OVCAR3 (cell line): ENCODE measurements around a stretch of chr5.

DNA sequence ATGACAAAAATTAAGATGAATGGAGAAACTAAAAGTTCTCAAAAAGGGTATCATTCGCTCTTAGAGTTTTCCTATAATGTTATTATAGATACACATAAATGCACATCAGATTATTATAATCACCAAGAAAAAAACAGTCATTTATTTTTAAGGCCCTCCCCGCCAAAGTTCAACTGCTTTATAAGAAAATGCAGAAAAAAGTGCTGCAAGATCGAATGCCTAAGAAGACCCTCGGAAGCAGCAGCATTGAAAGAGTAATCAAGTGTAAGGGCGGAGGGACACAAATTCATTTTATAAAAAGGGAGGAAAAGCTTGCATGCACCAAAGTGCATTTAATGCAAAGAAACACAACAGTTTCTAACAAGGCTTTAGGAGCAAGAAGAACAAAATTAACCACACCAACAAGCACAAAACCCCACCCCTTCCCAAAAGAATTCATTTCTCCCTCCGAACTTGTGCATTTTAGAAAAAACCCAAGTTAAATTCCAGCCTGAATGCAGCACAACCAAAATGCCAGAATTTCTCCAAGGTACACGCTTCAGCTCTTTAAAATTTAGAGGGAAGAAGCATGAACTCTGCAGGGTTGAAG lies 437 bp downstream of the NREP start:
- RRBS = no CpG with 5 or more reads among the region's 7 CpGs

DNA sequence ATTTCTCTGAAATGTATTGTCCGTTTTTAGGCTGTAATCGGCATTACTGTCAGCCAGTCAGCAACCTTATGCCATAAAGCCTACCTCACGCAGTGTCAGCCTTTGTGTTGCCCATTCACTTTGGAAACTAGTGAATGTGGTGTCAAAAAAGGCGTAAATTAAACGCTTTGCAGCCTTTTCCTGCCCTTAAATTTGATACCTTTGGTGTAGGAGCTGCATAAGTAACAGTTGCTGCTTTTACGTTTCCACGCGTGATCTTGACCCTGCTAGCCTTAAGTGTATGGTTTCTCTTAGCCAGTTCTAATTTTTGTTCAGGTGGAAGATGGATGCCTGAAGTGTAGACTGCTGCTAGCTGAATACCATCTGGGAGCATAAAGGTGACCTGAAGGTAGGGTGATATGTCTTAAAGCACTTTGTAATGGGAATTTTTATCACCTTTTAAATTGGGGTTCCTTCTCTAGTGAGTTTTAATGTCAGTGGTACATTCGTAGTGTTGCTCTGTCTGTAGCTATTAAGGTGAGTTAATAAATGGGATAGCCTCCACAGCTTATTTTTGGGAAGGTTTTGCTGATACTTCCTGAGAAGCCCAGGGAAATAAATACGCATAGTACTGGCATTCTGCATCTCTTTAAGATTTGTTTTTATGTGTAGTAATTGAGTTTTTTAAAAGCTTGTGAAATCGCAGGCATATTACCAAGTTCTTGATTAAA lies 257.5 kb downstream of the EPB41L4A start:
- RRBS = no CpG with 5 or more reads among the region's 11 CpGs

GRCh38 chr5:112228084-112229161 lies 190.7 kb downstream of the EPB41L4A start:
- RRBS = no CpG with 5 or more reads among the region's 5 CpGs

DNA sequence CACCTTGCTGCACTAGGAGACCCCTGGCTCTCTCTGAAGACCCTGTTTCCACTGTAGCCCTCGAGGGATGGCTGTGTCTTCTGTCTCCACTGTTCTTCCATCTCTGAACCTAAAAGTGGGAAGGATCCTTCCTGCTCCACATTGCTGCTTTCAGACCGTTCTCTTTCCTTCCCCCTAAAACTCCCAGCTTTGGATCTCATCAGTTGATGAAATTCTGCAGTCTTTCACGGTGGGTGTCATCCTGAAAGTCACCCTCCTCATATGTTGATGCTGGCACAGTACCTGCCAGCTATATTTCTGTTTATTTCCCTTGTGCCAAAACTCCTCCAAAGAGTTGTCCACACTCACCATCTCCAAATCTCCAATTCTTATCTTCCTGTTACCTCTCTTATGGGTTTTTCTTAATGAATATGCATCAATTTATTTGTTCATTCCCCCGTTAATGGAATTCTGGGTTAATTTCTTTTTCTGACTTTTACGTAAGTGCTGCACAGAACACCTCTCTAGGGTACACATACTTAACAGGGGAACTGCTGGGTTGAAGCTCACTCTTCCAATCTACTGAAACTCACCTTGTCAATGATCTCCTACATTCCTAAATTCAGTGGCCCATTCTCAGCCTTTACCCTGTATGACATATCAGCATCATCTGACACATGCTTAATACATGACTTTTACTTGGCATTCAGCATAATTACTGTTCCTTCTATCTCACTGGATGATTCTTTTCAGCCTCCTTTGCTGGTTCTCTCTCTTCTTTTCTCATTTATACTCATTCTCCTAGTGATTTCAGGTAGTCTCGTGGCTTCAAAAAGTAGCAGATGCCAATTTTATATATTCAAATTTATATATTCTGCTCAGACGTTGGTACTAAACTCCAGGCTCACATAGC lies 163.9 kb downstream of the EPB41L4A start:
- RRBS = no CpG with 5 or more reads among the region's 7 CpGs

DNA sequence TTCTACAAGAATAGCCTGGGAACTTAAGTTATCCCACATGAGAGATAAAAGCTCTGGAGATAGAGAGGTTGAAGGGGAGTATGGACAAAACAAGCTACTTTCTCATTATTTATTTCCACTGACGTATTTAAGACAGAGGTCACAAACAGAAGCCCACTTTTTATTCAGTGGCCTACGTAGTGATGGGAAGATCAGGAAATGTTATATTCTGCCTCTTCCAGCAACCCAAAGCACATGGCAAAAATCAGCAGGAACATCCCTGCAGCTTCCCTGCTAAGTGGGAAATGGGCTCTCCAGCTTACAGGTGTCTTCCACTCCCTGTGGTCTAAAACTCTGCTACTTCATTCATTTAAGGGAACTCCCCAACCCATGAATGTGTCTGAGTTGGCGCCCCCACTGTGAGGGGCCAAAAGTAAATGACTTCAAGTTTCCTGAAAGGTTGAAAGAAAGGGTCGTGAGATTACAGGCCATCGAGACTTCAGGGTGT lies 98.5 kb downstream of the EPB41L4A start:
- RRBS = no CpG with 5 or more reads among the region's 5 CpGs

DNA sequence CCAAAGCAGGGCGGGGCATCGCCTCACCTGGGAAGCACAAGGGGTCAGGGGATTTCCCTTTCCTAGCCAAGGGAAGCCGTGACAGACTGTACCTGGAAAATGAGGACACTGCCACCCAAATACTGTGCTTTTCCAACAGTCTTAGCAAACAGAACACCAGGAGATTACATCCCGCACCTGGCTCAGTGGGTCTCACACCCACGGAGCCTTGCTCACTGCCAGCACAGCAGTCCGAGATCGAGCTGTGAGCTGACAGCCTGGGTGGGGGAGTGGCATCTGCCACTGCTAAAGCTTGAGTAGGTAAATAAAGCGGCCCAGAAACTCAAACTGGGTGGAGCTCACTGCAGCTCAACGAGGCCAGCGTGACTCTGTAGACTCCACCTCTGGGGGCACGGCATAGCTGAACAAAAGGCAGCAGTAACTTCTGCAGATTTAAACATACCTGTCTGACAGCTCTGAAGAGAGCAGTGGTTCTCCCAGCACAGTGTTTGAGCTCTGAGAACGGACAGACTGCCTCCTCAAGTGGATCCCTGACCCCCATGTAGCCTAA lies 28.8 kb downstream of the EPB41L4A start:
- RRBS = no CpG with 5 or more reads among the region's 12 CpGs

DNA sequence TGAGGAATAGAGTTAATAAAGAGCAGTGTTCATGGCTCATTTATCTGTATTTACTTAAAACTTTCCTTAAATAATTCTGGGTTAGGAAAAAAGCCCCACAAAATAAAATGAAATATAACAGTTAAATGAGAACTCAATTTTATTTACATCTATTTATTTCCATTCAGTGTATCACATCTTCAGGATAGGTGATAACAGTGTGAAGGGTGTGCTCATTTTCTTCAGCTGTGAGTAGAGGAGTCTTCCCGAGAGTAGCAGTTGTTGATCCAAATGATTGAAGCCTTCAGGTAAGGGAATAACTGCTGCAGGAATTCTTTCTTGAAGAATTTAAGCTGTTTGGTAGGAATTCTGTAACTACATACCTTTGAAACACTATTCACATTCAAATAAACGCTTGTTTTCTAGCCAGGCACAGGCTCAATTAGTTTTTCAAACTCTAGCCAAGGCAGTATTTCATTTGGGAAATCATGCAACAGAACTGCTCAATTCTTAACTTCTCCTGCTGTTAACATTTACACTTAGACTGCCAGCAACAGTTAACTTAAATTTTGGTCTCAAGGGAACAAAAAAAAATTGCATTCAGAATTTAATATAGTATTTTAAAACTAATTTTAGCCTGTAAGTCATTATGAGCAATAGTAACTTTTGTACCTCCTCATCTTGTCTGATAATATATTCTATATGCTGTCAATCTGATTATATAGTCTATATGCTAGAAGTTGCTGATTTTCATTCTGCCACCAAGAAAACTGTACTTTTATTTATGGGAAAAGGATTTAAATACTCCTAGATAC lies 15.4 kb downstream of the SRP19 start:
- RRBS = no CpG with 5 or more reads among the region's 2 CpGs

- RRBS = no CpG with 5 or more reads among the region's 7 CpGs
Observed at GRCh38 chr5:113213495-113213891, 221.3 kb downstream of the TSSK1B start.

GRCh38 chr5:113216396-113216751 lies 218.4 kb downstream of the TSSK1B start:
- RRBS = no CpG with 5 or more reads among the region's 1 CpG

DNA sequence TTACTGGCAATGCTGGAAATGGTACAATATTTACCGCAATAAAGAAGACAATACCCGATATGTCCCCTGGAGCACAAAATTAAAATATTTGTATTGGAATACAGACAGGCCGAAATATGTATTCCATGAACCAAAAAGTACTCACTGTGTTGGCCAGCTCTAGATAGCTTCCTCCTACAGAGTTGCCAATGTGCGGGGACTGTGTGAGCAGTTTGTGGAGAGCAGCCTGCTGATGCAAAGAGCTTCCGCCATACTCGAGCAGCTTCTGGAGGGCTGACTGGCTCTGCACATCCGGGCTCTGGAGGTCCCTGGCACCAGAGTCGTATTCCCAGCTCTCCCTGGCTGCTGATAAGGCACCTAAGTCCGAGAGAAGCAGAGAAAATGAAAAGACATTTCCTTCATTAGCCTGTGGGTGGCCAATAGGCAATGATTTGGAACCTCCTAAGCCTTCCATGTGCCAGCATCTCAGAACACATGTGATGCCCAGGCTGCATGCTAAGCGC lies 94.4 kb downstream of the TSSK1B start:
- RRBS = no CpG with 5 or more reads among the region's 10 CpGs

DNA sequence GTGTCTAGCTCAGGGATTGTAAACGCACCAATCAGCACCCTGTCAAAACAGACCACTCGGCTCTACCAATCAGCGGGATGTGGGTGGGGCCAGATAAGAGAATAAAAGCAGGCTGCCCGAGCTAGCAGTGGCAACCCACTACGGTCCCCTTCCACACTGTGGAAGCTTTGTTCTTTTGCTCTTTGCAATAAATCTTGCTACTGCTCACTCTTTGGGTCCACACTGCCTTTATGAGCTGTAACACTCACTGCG lies 23.1 kb upstream of the TSSK1B start:
- RRBS = no CpG with 5 or more reads among the region's 6 CpGs

DNA sequence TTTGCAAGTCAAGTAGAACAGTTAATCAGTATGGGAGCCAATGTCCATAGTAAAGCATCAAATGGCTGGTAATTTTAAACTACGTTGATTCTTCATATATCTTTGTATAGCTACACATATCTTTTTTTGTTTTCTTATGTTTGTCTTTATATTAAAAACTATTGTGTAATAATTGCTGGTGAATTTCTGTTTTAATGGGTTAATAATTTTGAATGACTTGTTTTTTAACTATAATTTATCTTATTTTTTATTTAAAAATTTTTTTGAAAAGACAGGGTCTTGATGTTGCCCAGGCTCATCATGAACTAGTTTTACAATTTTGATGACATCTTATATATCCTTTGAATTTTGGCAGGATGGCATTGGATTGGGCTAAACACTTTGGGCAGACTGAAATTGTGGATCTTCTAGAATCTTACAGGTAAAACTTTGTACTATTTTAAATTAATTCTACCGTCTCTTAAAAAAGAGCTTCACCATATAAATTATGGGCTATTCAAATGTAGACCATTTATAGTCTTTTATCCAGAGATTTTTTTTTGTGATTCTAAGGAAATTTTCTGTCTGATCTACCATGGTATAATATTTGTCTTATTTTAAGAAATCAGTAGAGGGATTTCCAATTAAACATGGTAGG lies 35.2 kb downstream of the YTHDC2 start:
- RRBS = no CpG with 5 or more reads among the region's 2 CpGs

- RRBS = no CpG with 5 or more reads among the region's 1 CpG
Observed at GRCh38 chr5:114135357-114135556, 226.6 kb upstream of the KCNN2 start.

GRCh38 chr5:114185257-114185680 lies 176.6 kb upstream of the KCNN2 start:
- RRBS = no CpG with 5 or more reads among the region's 8 CpGs

DNA sequence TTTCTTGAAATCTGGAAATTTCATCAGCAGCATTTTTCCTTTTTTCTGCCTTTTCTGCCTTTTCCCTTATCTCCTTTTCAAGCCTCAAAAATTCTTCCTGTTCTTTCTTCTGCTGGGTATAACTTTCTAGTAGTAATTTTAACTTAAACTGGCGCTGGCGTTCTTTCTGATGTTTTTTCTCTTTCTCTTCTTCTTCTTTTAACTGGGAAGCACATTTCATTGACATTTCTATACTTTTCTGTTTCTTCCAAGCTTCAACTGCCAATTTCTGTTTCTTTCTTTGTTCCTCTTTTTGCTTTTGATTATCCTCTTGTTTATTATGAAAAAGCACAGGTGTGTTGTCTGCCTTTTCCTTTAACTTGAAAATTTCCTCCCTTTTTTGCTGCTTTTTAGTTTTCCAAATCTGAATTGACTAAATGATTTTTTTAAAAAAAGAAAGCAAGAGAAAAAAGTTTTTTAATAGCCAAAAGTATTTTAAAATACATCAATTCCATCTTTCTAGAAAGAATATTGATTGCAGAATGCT lies 8.6 kb upstream of the PGGT1B start:
- RRBS = no CpG with 5 or more reads among the region's 2 CpGs

DNA sequence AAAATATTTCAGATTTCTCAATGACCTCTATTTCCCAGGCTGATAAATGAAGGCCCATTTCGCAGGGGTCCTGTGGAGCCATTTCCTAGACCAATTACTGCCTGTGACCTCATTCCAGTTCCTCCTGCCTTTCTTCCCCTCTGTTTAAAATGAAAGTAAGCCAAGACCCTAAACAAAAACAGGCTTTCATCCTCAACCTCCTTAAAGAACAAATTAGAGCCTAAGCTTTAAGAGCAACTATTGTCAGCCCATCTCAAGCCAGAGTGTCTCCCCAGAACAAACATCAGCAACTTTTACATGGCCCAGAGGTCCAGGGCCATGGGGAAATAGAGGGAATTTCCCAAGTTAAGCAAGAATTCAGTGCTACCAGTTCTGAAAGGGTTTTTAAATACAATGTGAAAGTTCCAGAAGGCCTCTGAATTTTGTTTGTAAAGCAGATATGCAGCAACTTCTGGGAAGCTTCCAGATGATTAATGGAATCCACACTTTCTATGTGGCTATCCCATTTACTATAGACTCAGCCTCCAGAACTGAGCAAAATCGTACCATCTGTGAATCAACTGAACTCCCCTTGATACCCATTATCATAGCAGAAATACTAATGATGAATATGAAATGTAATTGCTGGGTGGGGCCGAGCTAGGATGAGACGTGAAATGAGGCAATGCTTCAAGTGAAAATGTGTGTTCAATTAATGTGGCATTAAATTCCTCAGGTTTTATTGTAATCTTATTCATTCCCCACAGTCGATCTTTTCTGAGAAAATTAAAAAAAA lies 93.9 kb downstream of the FEM1C start:
- RRBS = no CpG with 5 or more reads among the region's 5 CpGs

- RRBS = no CpG with 5 or more reads among the region's 4 CpGs
Observed at GRCh38 chr5:115538455-115539338, 5.9 kb downstream of the FEM1C start.

DNA sequence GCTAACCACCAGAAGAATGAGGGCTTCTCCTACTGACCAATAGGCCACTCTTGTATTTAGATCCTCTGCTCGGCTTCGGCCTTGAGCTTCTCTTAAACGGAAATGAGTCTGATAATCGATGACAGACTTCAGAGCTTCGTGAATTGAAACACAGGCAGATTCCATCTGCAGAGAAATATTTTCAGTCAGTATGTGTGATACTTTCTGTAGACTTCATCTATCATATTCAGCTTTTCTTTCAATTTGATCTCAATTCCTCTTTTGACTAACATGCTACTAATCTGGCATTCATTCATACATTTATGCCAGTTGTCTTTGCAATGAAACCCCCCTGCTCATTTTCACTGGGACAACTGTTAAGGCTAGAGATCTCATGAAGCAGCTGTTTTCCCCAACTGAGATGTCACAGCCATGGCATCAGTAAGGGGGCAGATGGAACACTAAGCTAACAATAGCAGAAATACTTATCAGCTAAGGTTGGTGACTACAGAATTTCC lies 9.5 kb downstream of the TMED7 start:
- RRBS = no CpG with 5 or more reads among the region's 5 CpGs

DNA sequence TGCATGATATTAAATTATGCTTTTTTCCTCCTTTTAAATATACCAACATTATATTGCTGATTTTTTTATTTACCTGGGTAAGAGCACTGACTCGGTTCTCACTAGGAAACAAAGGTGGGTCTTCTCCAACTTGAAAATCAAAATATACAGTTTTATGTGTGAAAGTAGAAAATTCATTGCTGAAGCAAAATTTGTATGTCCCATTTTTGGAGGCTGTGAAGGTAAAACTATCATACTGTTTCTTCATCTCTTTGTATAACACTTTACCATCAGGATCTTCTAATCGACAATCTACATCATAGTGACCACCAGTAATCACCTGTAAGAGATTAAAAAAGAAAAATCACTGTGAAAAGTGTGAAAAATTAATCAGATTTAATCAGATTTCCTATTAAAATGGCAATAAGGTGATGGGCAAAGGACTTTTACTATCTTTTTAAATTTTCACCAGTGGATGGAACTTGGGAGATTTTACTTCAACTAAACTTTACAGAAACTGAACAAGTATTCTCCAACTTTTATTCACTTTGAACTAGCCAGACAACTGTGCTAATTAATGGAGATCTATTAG lies 5.4 kb downstream of the TMED7 start:
- RRBS = no CpG with 5 or more reads among the region's 2 CpGs

DNA sequence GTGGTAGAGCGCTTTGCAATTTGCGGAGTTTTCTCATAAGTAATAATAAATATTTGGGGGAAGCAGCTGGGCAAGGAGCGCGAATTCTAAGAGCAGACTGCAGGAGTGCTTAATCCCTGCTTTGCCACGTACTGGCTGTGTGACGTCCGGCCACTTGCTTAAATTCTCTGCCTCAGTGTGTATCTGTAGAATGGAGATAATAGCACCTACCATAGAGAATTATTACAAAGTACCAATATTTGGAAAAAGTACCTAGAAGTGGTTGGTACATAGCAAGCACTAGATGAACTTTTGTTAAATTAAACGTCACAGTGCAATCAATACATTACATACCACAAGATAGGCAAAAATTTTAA lies 601 bp upstream of the TMED7 start:
- RRBS = no CpG with 5 or more reads among the region's 8 CpGs